Mucosa of descending colon (tissue), 1 donor: ENCODE data around the gene RASGRF2.

DNA sequence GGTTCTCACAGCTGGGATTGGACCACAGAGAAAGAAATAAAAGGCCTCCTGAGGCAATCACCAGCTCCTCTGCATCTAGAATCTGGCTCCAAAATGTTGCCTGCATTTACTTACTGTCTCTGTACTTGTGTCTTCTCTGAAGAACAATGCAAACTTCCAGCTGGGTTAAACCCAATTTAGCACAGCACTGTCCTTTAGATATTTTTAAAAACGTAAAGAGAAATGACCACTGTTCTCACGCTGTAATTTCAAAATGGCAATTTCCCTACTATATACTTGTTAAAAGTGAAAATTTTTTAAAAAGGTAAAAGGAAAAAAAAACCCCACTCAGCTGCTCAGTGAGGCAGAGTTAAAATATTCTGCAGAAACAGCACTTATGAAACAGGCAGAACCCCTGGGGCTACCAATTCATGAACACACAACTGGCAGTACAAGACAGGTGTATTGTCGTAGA is 1.7 kb upstream of the RASGRF2 start:
- PRO-cap, result no peak

GRCh38 chr5:80959778-80960452 is at the start of gene RASGRF2:
Gene RASGRF2, plus strand, starts transcription at chr5:80960363.
- PRO-cap, result unidirectional peak, plus-strand start at chr5:80960329; unidirectional peak, plus-strand start at chr5:80960363

- PRO-cap, result no peak
These were observed 20.9 kb upstream of the CKMT2 start for GRCh38 chr5:81212274-81212615.

DNA sequence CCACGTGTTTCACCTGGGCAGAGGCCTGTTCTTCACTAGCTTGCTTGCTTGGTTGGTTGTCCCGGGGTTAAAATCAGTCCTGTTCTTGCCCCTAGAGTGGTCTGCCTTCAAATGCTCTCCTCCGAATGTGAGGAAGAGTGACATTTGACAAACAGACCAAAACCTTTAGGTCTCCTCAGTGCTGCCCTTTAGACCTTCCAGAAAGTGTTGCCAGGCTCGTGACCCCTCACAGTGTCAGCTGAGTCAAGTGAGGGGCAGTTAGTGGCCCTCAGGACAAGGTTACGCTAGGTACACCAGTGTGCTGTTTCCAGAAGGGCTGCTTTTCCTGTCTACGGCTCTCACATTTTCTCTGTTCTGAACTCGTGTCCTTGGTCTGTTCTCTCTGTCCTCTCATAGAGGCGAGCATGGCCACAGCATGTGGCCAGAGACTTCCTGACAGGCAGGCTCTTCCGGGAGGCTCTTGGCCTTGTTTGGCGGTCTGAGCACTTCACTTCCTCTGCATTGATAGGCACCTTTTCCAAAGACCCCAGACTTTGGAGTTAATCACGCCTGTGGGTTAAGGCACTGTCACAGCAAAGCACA is 1.0 kb downstream of the CKMT2 start:
- PRO-cap, result no peak

DNA sequence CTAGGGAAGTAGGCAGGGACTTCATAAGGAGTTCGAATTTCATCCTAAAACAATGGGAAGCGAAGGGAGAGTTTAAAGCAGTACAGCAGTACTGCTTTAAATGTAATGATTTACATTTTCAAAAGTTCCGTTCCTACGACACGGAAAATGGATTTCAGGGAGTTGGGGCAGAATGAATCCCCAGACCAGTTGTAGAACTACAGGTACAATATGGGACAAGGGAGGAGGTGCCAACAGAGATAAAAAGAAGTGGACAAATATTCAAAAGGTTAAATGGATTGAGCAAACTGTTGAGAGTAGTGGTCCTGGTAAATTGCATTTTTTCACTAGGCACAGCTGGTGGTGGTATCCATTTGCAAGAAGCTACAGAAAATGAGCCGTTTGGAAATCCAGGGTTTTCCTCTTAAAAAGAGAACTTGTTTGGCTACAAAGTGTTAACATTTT is 641 bp upstream of the ZCCHC9 start:
- PRO-cap, result no peak

DNA sequence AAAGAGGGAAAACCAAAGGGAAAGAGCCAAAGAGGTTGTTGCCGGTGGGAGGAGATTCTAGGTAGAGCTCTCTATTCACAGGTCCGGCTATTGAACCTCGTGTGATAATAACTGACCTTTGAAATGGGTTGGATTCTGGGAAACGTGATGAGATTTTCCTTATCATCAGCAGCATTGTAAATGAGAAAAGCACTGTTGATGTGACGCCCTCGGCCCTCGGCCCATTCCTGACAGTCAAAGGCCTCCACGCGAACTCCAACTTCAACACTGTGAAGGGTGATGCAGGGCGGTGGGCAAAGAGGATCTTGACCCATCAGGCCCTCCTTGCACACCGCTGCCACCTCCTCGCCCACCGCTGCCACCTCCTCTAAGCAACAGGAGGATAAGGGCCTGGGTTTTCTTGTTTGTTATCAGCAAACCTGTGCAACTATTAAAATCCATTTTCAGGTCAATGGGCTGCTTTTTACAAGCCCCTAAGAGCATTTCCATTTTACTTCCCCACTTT is 43.4 kb downstream of the ZCCHC9 start:
- PRO-cap, result no peak

- PRO-cap, result no peak
These were observed 32.3 kb downstream of the ACOT12 start for GRCh38 chr5:81361468-81362122.

DNA sequence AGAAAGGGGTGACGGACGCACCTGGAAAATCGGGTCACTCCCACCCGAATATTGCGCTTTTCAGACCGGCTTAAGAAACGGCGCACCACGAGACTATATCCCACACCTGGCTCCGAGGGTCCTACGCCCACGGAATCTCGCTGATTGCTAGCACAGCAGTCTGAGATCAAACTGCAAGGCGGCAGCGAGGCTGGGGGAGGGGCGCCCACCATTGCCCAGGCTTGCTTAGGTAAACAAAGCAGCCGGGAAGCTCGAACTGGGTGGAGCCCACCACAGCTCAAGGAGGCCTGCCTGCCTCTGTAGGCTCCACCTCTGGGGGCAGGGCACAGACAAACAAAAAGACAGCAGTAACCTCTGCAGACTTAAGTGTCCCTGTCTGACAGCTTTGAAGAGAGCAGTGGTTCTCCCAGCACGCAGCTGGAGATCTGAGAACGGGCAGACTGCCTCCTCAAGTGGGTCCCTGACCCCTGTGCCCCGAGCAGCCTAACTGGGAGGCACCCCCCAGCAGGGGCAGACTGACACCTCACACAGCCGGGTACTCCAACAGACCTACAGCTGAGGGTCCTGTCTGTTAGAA is 134.5 kb downstream of the SSBP2 start:
- PRO-cap, result no peak

GRCh38 chr5:81696250-81696940 is 54.5 kb downstream of the SSBP2 start:
- PRO-cap, result no peak

- PRO-cap, result no peak
These were observed 5.0 kb upstream of the SSBP2 start for GRCh38 chr5:81755915-81756216.

GRCh38 chr5:81787796-81788493 is 37.0 kb upstream of the SSBP2 start:
- PRO-cap, result no peak

GRCh38 chr5:82165744-82166208 is 112.4 kb downstream of the RPS23 start:
- PRO-cap, result no peak

DNA sequence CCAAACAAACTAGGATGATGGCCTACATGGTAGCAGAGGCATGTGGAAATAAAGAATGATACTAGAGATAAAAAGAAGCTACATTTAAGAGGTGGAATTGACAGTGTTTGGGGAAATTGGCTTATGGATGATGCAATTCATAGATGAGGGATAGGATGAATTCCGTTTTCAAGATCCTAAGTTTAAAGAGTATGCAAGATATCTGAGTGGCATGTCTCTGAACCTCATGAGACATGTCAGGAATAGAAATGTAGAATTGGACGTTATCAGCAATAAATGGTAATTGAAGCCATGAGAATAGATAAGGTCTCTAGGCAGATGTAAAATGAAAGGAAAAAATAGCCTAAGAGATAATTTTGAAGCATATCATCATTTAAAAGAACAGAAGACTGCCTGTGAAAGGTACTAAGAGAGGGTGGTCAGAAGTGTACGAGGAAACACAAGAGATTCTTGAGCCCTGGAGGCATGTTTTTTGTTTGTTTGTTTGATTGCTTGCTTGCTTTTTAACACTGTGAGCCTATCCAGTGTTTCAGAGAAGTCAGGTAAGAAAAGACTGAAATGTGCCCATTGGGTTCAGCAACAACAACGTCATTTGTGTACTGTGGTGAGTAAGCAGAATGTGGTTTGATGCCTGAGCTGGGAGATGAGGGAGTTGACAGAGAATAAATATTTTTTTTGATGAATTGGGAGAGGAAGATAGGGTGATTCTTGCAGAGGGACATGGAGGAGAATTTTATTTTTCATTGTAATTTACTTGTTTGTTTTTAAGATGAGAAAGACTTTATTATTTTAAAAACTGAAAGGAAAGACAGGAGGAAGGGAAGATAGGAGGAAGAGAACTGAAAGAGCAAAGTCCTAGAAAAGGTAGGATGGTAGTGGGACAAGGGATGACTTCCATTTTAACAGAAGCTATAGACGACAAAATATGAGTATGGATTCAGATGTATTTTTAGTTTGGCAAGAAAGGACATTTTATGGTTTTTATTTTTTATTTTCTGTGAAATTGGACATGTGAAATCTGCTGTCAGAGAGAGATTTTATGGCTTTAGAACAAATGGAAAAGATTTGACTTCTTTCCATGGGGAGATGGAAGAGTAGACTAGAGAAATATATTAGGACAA is 73.2 kb downstream of the RPS23 start:
- PRO-cap, result no peak

GRCh38 chr5:82594139-82594670 is 316.1 kb upstream of the RPS23 start:
- PRO-cap, result no peak

- PRO-cap, result unidirectional peak, minus-strand start at chr5:83284060
These were observed 187.7 kb upstream of the VCAN start for GRCh38 chr5:83283871-83284262.

DNA sequence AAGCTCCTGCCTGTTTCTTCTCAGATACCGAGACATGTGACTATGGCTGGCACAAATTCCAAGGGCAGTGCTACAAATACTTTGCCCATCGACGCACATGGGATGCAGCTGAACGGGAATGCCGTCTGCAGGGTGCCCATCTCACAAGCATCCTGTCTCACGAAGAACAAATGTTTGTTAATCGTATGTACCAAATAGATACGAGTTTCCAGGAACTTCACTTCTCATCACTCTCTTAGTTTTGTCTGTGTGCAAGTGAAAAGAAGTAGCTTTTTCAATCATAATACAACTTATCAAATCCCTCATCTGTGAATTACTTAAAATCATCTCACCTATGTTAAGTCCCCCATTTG is 81.8 kb downstream of the VCAN start:
- PRO-cap, result no peak

- PRO-cap, result no peak
These were observed 109.6 kb downstream of the VCAN start for GRCh38 chr5:83580700-83581900.

- PRO-cap, result no peak
These were observed 901.4 kb upstream of the COX7C start for GRCh38 chr5:85716174-85716895.

DNA sequence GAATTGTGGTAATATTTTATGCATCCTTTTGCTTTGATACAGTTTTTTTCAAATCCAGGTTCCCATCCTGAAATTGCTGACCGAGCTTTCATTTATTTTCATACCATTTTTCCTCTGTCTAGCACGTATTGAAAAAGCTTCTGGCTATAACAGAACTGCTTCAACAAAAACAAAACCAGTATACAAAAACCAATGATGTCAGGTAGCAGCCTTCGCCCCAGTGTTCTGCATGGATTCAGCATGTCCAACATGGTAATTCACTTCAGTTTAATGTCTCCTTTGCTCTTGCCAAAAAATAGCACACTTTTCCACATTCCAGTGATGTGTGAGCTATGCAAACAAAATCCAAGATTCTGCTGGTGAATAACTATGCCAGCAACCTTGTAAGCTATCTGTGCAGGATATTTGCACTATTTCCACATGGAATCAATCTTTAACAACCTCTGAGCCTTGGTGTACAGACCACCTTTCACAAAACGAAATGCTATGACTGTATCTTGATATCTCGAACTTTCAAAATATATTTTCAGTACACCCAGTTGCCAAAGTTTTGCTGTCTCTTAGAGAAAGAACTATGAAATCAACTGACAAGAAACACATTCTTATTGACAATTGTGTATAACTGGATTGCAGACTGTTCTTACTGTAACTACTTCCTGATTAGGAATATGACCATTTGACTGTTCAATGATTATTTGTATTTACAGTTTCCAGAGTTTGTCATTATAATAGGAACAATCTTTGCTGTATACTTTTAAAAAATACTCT is 21.9 kb downstream of the CCNH start:
- PRO-cap, result no peak

GRCh38 chr5:87405606-87406123 is 7.1 kb downstream of the CCNH start:
- PRO-cap, result no peak